Placental pericyte (primary cell): Measurements from ENCODE around the genes FGFR3 and HTT.

GRCh38 chr4:1792470-1793402 is at the start of gene FGFR3:
TSS of gene FGFR3 (plus strand) at chr4:1793293.
- CAGE, long polyA plus RNA, result no peak

DNA sequence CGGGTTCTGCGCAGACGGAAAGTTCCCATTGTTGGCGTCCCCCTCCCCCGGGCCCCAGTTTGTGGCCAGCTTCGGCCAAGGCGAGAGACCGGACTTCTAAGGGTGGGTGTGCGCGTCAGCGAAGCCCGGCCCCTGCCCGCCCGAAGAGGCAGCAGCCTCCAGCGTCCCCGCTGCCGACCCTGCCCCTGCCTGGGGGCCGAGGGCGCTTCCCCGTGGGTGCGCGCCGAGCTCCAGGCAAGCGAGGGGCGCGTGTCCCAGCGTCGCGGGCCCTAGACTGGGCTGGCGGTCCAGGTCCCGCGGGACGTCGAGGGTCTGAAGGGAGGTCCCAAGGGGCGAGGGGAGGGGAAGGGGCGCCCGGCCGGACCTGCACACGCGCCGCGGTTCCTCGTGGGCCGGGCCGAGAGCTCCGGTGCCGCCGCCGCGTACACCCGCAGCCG is 1.3 kb downstream of the FGFR3 start:
- CAGE, long polyA plus RNA, result no peak

DNA sequence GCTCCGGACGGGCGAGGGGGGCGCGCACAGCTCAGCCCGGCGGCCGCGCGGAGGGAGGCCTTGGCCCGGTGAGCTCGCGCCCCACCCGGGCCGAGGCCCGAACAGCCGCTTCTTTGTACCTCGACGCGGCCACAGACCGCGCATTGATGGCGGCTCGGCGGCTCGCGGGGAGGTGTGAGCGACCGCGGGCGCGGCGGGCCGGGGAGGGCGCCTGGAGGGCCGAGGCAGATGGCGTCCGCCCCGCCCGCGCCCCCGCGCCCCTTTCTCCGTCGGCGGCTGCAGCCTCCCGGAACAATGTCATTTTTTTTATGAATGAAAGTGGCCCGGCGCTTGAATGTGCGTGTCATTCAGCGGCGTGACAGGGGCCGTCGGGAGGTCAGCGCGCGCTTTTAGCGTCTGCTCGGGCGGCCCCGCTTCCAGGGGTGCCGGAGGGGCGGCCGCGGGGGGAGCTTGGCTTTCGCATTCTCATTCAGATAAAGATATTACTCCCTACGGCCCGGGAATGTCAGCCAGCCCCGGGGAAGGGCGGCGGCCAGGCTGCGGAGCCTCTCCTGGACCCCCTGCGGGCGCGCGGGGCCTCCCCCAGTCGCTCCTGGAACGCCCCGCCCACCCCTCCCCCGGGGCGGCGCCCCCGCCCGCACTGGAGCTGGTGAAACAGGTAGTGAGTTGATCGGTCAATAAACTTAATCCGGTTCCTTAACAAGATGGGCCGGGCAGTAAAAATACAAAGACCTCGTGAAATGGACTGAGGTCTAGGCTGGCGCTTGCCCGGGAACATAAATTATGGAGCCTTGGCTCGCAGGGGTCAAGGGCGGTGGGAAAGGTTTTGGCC is 1.9 kb downstream of the FGFR3 start:
- CAGE, long polyA plus RNA, result no peak

DNA sequence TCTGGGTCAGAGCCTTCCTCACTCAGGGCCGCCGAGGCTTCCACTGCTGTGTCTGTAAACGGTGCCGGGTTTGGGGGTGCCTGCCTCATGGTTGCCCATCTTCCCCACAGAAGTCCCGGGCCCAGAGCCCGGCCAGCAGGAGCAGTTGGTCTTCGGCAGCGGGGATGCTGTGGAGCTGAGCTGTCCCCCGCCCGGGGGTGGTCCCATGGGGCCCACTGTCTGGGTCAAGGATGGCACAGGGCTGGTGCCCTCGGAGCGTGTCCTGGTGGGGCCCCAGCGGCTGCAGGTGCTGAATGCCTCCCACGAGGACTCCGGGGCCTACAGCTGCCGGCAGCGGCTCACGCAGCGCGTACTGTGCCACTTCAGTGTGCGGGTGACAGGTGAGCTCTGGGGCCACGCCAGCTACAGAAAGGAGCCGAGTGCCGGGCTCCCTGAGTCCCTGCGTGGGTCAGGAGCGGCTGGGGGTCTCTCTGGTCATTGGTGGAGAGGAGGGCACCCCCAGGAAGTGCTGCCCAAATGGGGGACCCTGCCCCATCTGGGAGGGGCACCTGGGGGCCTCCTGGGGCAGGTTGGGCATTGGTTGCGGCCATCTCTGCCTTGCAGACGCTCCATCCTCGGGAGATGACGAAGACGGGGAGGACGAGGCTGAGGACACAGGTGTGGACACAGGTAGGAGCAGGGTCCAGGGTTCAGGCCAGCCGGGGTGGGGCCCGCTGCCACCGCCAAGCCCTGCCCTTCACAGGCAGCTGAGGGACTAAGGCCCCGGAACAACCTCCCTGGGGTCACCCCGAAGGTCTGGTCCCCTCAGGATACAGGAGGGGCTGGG is 6.3 kb downstream of the FGFR3 start:
- CAGE, long polyA plus RNA, result no peak

- CAGE, long polyA plus RNA, result no peak
Observed at GRCh38 chr4:1815448-1815927, 22.4 kb downstream of the FGFR3 start.

DNA sequence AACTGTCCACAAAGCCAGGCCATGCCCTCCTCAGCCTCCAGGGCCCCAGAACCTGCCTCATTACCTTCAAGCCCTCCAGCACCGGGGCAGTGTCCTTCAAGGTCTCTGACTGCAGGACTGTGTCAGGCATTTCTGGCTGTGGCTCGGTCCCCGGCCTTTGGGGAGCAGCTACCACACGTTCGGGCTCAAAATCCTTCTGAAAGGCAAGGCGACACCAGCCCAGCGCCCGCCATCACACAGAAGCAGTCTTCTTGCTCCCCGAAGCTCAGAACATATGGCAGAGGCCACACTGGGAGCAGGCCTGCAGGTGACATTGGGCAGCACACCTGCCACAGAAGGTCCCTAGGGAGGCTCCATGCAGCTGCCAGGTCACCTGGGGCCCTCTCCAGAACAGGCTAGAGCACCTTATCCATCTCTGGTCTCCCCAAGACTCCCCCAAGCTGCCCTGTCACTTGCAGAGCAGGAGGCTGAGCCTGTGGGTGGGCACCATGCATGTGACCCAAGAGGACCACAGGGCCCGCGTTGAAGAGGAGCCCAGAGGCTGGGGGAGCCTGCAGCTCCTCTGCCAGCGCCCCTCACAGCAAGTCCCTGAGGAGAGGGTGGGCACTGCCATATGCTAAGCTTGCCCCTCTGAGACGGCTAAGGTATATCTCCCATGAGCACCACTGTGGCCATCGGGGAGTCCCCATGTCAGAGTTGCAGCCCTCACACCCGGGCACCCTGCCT is 29.2 kb downstream of the FGFR3 start:
- CAGE, long polyA plus RNA, result no peak

DNA sequence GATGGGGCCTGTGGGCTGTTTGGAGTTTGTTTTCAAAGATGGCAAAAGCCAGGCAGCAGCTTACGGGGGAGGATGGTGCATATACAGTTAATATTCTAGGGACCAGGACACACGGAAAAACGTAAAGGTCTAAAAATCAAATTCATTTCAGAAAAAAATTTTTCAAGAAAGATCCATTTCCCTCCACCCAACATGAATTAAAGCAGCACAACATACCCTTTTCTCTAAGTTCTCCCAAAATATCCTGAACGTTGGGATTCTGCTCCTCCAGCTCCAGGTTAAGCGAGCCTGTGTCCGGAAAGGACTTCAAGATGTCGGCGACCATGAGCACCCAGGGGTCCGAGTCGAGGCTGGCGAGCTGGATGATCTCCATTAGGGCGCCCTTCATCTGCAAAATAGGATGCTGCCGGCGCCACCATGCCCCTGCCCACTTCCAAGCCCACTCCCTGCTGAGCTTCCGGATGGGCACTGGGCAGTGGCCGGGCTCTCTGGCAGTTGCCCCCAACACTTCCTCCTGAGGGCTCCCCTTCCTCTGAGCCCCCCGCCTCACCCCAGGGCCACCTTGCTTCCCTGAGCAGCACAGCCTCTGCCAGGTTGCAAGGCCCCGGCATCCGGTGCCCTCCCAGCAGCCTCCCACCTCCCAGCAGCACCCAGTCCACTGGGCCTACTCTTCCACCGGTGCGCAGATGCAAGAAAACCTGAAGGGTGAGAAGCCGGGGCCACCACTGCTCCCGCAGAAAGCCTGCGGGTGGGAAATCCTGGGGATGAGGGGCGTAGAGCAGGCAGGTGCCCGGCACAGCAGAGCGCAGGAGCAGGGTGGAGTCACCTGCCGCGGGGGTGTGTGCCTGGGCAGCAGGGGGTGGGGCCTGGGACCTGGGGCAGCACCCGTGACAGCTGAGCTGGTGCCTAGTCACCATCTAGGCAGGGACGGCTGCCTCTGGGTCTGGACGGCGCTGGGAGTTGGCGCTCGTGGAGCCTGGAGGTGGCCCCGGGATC is 17.1 kb downstream of the NELFA start:
- CAGE, long polyA plus RNA, result no peak

- CAGE, long polyA plus RNA, result no peak
Observed at GRCh38 chr4:2239841-2240760, 1.8 kb downstream of the HAUS3 start.

GRCh38 chr4:2270138-2270741 is 8.3 kb upstream of the MXD4 start:
- CAGE, long polyA plus RNA, result no peak

DNA sequence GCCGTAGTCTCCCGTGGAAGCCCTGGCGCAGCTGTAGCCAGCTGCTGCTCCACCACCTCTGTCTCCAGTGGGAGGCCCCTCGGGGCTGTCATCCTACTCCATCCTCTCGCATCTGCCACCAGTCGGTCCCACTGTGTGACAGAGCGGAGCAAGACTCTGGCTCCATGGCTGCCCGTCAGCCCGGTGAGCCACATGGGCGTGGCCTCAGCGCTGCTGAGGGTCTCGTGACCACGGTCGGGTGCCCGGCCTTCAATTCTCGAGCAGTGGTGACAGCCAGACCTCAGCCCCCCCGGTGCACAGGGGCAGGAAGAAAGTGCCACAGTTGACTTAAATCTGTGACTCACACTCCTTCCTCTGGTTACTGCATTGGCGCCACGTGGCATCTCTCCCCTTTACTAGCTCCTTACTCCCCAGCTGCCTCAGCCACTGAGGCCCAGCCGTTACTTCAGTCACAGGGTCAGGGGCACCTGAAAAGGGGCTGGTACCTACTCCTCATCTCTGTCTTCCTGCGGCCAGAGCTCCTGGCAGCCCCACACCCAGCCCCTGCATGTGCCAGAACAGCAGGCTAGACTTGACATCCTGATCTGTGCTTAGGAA is 66.3 kb downstream of the TNIP2 start:
- CAGE, long polyA plus RNA, result no peak

- CAGE, long polyA plus RNA, result no peak
Observed at GRCh38 chr4:2778529-2779036, 14.3 kb upstream of the SH3BP2 start.

DNA sequence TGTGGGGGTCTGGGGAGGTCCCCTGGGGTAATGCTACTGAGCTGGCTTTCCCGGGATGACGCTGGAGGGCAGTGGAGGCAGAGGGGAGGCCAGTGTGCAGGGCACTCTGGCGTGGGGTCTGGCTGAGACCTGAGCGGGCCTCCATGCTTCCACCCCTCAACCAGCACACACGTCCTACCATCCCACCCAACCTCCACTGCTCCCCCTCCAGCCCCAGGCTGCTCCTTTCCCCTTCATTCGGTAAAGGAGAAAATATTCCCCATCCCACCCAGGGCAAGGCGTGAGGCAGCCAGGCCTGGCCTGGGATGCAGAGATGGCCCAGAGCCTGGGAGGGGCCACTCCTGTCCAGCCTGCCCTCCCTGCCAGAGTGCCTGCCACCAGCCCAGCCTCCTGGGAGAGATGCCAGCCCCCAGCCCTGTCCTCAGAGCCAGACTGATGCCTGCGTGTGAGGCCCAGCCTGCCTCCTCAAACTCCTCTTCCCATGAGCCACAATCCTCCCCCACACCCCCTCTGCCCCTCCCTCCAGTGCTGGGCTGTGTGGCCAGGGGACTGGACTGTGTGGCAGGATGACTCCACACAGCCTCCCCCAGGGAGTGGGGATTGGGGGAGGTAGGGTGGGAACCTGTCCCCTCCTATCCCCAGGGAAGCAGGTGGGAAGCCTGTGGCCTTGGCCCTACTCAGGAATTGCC is 4.5 kb upstream of the SH3BP2 start:
- CAGE, long polyA plus RNA, result no peak

GRCh38 chr4:2811468-2812542 is 18.9 kb downstream of the SH3BP2 start:
- CAGE, long polyA plus RNA, result no peak

DNA sequence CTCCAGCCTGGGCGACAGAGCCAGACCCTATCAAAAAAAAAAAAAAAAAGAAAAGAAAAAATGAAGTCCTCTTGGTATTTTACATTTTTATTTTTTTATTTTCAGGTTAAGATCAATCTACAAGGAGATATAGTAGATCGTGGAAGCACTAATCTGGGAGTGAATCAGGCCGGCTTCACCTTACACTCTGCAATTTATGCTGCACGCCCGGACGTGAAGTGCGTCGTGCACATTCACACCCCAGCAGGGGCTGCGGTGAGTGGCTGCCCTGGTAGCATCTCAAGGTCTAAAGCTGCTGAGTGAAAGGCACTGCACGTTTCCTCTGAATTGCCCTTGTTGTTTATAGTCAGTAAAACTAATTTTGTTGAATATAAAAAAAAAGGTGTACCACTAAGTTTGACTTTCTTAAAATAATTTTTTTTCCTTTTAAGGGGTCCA is 40.1 kb downstream of the MFSD10 start:
- CAGE, long polyA plus RNA, result no peak

DNA sequence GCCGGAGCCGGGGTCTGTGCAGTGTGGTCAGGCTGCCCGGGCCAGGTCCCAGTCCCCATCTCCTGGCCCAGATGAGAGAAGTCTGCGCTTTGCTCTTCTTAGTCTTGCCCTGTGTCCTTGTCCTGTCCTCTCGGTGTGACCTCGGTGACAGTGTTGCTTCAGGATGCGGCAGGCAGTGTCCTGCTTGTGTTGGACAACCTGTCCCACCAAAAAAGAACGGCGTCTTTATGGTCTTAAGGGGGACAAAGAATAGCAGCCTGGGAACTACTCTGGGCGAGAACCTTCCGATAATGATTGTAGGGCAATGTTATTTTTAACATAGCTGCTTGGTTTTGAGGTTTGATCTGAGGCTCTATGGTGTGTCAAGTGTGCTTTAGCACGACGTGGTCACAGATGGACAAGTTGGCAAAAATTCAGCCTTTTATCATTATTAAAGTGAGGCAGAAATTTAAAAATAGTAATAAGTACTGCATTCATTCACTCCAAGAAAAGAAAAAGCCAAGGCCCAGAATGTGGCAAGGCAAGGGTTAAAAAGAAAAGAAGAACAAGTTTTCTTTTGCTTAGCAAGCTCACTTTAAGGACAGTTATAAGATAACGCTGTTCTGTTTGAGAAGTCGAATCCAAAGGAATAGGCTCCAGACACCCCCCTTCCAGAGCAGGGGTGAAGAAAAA is 1.0 kb downstream of the GRK4 start:
- CAGE, long polyA plus RNA, result no peak

GRCh38 chr4:3045205-3045920 is 29.1 kb upstream of the HTT start:
- CAGE, long polyA plus RNA, result no peak

- CAGE, long polyA plus RNA, result no peak
Observed at GRCh38 chr4:3074290-3074794, at the start of gene HTT. TSS of gene HTT (plus strand) at chr4:3074681.

DNA sequence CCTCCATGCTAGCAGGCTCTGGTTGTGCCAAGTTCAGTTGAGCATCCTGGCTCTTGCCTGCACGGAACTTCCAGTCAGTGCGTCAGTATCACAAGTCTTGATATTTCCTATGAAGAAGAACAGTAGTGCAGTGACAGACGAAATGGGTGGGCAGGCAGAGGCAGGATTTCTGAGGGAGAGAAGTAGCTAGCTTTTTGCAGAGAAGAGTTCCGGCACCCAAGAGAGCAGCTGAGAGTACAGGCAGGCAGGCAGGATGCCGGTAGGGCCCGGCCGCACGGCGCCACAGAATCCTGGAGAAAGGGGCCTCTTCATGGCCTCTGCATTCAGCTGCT is 56.1 kb upstream of the MSANTD1 start:
- CAGE, long polyA plus RNA, result no peak

GRCh38 chr4:3205995-3206492 is 42.9 kb upstream of the MSANTD1 start:
- CAGE, long polyA plus RNA, result no peak

DNA sequence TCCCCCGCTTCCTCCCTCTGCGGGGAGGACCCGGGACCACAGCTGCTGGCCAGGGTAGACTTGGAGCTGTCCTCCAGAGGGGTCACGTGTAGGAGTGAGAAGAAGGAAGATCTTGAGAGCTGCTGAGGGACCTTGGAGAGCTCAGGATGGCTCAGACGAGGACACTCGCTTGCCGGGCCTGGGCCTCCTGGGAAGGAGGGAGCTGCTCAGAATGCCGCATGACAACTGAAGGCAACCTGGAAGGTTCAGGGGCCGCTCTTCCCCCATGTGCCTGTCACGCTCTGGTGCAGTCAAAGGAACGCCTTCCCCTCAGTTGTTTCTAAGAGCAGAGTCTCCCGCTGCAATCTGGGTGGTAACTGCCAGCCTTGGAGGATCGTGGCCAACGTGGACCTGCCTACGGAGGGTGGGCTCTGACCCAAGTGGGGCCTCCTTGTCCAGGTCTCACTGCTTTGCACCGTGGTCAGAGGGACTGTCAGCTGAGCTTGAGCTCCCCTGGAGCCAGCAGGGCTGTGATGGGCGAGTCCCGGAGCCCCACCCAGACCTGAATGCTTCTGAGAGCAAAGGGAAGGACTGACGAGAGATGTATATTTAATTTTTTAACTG is 5.5 kb upstream of the MSANTD1 start:
- CAGE, long polyA plus RNA, result no peak